ENCODE data around the genes METAP1 and ADH6.

DNA sequence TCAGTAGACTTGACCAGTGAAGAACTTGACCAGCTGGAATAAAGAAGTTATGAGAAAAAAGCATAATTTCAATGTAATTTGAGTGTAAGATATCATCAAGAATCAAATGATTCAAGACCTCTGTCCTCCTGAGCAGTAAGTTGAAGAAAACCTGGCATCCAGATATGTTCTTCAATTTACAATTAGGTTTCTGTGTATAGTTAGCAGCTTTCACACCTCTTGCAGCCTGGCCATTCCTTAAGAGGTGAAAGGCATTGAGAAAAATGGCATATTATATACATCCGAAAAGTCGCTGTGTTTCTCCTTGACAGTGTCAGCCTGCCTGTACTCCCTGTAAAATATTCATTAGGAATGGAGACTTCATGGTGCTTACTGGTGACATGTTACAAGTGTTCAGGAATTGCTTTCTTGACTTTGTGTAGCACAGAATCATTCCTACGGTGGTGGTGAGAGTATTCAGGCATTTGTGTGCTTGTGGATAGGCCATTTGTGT, 35.6 kb downstream of the PDLIM5 start:
- PRO-cap = no peak
- RAMPAGE, long total RNA, 3 experiments = no peak in any of the 3 experiments

DNA sequence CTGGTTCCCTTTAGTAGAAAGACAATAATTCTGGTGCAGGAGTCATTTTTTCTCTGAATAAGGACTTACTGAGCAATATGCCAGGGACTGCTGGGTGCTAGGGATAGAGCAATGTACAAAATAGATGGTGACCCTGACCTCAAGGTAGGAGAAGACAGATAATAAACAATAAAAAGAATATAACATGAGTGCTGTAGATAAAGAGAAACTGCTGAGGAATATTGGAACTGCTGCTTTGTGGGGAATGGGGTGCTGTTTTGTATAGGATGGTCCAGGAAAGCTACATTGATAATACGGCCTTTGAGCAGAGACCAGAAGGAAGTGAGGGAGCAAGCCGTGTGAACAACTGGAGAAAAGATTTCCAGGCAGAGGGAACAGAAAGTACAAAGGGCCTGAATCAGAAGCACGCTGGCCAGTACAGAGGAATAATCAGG, 124.2 kb upstream of the BMPR1B start:
- PRO-cap = no peak
- RAMPAGE, long total RNA, 3 experiments = no peak in any of the 3 experiments

DNA sequence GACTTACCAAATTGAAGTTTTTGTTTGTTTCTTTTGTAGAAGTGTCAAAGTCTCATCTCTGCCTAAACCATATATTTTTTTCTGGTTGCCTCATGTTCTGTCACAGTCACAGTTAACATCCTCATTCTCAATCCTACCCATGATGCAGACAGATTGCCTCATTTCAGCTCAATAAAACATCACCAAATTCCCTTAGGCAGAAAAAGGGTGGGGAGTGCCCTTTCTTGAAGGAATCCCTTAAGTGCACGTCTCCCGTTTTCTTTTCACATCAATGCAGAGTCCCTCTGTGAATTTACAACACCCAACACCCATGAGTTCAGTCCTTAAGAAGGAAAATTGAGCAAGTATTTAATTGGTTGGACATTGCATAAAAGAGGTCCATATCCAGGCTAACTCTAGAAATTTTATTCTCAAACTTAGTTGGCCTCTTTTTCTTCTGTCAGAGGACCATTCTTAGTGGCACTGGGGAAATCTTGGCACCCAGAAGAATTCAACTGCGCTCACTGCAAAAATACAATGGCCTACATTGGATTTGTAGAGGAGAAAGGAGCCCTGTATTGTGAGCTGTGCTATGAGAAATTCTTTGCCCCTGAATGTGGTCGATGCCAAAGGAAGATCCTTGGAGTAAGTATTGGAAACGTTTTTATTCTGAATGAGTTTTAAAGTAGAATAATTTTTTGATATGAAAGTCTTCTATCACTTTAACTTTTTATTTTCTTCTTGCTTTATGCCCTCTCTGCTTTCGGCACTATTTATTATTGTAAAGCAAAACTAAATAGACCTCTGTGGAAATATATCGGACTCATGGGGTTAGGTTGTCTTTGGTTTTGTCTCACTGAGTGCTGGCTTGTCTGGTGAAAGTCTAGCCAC, 103.5 kb upstream of the BMPR1B start:
- PRO-cap = no peak
- RAMPAGE, long total RNA, 3 experiments = no peak in any of the 3 experiments

DNA sequence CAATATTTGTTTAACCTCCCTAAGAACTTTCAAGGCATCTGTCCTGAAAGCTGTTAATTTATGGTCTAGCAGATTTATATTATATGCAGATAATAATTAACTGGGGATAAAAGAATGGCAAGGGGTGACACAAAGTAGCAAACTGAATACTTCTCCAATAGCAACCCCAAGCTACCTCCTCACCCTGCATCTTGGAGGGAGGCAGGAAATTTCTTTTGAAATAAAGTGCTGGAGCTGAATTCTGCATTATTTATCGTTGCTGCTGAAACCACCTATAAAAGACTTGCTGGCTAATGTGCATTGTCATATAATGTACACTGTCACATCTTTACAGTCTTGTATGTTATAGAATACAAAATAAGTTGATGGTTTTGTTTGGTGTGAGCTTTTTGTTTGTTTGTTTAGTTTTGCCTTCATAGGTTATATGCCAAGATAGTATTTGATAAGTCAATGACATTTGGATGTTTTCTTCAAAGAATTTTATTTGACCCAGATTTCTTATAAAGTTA, 91.5 kb upstream of the BMPR1B start:
- PRO-cap = no peak
- RAMPAGE, long total RNA, 3 experiments = no peak in any of the 3 experiments

GRCh38 chr4:94995448-94996458, 238.0 kb downstream of the BMPR1B start:
- PRO-cap = unidirectional peak, plus-strand start at chr4:94995840; unidirectional peak, plus-strand start at chr4:94995926
- RAMPAGE, long total RNA, 3 experiments = start-site peak on the plus strand in 1 of 3 experiments, at chr4:94995913-94995961 at its widest, 7 reads per replicate

GRCh38 chr4:95000066-95000603, 242.4 kb downstream of the BMPR1B start:
- PRO-cap = no peak
- RAMPAGE, long total RNA, 3 experiments = no peak in any of the 3 experiments

- PRO-cap = no peak
- RAMPAGE, long total RNA, 3 experiments = no peak in any of the 3 experiments
These were observed 54.6 kb downstream of the RAP1GDS1 start for GRCh38 chr4:98315694-98316341.

DNA sequence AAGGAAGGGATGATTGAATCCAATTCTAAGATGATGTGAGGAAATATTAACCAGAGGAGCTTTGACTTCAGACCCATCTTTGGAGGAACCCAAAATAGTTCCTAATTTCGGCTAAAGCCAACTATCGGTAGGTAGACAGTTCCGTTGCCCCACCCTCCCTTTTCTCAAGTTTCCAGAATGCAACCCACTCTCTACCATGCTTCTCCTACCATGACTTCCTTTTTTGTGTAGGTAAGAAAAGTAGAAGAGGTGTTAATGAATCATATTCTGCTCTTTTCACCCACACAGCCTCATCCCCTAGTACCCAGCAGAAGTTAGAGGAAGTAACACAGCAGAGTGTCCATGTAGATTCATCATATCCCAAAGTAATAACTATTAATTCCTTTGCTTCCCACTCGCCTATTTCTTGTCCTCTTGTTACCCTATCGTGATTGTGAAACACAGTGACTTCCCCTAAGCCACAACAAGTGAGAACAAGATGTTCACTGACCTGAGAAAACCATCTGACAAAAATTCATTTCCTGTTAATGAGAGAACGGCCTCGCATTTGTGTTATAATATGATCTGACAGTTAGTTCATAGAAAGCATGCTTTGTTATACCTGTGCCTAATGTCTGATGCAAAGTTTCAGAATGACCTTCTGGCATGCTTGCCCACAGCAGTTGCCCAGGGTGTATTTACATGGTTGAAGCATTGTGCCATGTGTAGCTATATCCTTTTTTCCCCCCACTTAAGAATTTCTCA, 185.4 kb downstream of the RAP1GDS1 start:
- PRO-cap = no peak
- RAMPAGE, long total RNA, 3 experiments = no peak in any of the 3 experiments

GRCh38 chr4:98523030-98523413, 135.4 kb downstream of the TSPAN5 start:
- PRO-cap = no peak
- RAMPAGE, long total RNA, 3 experiments = no peak in any of the 3 experiments

DNA sequence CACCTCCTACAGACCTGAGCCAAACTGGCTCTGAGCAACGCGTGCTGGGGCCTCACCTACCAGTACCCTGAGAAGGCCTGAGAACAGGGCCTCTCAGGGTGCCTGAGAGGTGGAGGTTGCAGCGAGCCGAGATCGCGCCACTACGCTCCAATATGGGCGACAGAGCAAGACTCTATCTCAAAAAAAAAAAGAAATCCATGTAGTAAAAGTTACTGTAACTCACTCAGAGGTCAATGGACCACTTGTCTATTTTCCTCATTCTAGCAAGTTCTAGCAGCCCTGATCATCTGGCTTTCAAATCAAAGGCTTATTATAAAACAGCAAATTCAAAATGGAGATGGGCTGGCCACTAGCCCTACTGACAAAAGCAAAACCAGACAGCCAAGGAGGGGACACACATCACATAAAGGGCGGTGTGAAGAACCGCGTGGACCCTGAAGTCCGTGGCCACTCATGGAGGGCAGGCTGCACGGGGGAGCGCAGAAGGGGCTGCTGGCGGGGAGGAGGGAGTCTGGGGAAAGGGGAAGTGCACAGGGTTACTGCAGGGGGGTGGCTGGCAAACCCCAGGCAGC, 87.5 kb downstream of the TSPAN5 start:
- PRO-cap = no peak
- RAMPAGE, long total RNA, 3 experiments = no peak in any of the 3 experiments

DNA sequence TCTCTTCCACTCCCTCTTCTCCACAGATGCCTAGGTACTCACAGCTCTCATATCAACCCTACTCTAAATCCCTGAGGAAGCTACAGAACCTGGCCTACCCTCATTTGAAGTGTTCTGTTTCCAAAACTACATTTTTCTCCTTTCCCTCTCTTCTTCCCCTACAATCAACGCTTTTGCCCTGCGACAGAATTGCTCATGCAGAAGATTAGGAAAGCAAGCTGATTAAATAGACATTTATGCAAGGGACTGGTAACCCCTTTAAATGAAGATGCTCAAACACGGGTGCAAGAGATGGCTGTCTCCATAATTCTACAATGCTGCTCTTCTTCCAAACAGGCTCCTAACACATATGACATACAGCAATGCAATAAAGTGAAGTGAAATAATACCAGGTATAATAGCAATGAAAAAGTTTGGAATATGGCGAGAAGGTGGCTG, 55.9 kb downstream of the TSPAN5 start:
- PRO-cap = no peak
- RAMPAGE, long total RNA, 3 experiments = no peak in any of the 3 experiments

GRCh38 chr4:98639398-98639931, 18.9 kb downstream of the TSPAN5 start:
- PRO-cap = no peak
- RAMPAGE, long total RNA, 3 experiments = no peak in any of the 3 experiments

DNA sequence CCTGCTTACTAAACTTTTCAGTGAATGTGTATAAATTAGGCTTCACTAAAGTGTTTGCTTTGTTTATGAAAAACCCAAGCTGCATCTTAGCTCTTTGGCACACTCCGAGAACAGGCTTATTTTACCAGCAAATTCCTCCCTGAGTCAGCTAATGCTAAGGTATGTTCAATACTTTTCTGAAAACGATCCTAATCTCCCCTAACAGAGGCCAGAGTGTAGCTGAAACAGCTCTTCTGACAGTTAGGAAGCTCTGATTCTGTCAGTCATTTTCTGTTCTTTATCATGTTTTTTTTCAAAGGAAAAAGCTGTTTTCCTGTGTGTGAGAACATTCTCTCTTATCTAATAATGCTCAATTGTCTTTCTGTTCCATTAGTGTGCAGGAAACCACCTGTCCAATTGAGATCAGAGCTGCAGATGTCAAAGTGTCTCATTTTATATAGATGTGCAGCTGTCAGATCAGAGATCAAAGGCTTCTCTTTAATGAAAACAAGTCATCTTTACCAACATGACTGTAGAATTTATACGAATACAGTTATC, 30.4 kb upstream of the TSPAN5 start:
- PRO-cap = no peak
- RAMPAGE, long total RNA, 3 experiments = no peak in any of the 3 experiments

DNA sequence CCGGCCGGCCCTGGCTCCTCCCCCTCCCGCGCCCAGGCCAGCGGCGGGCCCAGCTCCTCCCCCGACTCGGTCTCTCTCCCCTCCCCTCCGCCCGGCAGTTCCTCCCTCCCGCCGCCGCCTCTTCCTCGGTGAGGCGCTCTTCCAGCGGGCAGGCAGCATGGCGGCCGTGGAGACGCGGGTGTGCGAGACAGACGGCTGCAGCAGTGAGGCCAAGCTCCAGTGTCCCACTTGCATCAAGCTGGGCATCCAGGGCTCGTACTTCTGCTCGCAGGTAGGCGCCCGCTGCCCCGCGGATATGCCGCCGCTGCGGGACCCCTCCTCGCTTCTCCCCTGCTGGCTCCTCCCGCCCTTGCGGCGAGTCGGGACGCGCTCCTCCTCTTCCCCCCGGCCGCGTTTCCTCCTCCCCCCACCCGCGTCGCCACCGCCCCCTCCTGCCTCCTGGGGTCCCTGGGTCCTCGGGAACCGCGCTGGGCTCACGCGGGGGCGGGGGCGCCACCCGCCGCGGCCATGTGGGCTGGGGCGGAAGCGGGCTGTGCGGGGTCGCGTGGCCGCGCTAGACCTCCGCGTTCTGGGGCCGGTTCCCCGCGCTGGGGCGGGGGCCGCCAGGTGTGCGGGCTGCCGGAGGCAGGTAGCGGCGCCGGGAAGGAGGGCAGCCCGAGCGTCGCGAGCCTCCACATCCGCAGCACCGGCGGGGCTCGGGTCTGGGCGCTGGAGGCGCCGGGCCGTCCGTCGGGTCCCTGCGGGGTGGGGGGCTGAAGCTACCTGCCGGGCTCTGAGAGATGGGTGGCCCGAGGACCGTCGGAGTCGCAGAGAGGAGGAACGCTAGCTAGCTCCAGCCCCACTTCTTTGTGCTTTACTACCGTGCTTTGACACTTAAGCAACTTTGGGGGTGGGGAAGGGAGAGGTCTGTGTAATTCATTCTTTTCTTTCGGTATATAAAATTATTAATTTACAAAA, at the start of gene METAP1:
Gene METAP1 (plus strand): TSS at position 125 of the 957 bp plus-strand sequence.
- PRO-cap = bidirectional peak, plus-strand start at position 131 of the sequence, minus-strand start outside the sequence
- RAMPAGE, long total RNA, 3 experiments = start-site peak on the plus strand in 3 of 3 experiments, centred at positions 124 to 135 of the sequence, 487 to 1,240 reads per replicate

DNA sequence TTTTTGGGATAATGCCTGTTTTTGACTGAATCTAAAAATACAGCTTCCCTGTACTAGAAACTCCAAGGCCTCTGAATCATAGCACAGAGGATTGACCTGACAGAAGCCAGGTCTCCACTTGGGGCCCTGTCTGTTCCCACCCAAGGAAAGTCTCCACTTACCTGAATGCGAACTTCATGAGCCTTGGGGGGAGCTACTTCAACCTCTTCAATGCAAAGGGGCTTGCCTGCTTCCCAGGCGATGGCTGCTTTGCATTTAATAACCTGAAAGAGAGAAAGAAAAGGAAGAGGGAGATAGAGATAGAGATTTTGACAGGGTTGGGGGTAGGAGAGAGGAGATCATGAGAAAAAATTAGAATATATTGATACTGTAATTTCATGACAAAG, 1.6 kb downstream of the ADH4 start:
- PRO-cap = no peak
- RAMPAGE, long total RNA, 3 experiments = no peak in any of the 3 experiments

DNA sequence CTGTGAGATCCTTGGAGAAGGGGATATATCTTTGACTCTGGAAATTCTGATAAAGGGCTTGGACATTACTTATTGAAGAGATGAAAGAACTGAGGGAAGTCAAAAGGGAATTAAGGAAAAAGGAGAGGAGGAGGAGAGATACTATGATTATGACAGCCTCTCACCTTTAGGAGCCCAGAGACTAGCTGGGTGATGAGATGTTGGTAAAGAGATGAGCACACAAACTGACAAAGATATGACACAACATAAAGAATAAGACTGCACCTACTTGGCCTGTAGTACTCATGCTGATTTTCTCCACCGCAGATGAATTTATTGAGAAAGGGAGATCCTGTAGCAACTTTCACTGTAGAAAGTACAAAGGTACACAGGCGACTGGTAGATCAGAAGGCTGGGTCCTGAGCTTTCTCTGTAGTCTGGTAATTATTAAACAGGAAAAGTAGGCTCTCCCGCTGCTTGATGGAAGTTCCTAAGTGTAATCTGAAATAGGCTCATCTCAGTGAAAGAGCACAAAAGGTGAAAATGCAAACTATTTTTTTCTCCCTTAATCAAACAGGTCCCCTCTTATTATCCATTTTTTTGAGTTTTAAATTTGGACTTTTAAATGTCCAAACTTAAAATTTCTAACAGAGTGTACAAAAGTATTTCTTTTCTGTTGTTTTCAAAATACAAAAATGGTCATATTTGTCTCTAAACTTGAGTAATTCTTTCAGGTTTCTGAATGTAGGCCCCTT, at the start of gene ADH6:
Gene ADH6 (minus strand): TSS at position 380 of the 734 bp plus-strand sequence.
- PRO-cap = no peak
- RAMPAGE, long total RNA, 3 experiments = no peak in any of the 3 experiments

- PRO-cap = no peak
- RAMPAGE, long total RNA, 3 experiments = no peak in any of the 3 experiments
These were observed 222.0 kb downstream of the PPP3CA start for GRCh38 chr4:101125329-101125689.

GRCh38 chr4:101813491-101814125, 23.1 kb downstream of the BANK1 start:
- PRO-cap = no peak
- RAMPAGE, long total RNA, 3 experiments = no peak in any of the 3 experiments

DNA sequence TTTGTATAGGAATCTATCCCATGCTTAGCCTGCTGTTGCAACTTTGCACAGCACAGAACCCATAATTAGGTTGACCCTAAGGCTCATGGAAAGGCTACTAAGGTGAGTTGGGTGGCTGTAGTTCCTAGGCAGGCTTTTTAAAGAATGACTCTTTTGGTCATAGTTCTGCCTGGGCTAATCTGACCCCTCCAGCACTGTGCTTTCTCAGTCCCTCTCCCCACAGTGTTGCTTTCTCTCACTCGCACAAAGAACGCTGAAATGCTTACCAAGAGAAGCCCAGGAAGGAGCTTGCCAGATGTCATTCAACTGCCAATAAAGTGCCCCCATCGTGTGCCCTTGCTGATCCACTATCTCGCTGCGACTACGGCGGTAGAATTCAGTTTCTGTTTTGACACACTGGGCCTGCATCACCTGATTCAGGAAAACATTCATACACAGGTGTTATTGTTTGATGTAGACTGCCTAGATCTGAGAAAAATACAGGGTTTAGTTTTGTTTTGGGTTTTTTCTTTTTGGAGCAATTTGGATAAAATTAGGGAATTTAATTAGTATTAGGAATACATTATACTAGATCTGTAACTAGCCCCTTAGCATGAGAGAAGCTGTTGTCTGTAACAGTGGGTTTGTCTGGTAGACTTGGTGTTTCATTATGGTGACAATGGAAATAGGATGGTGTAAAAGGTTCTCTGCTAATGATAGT, 121.2 kb downstream of the MANBA start:
- PRO-cap = no peak
- RAMPAGE, long total RNA, 3 experiments = no peak in any of the 3 experiments

GRCh38 chr4:102788965-102789874, 28.5 kb upstream of the MANBA start:
- PRO-cap = no peak
- RAMPAGE, long total RNA, 3 experiments = no peak in any of the 3 experiments